ENCODE data around the genes SFT2D3 and WDR33.

DNA sequence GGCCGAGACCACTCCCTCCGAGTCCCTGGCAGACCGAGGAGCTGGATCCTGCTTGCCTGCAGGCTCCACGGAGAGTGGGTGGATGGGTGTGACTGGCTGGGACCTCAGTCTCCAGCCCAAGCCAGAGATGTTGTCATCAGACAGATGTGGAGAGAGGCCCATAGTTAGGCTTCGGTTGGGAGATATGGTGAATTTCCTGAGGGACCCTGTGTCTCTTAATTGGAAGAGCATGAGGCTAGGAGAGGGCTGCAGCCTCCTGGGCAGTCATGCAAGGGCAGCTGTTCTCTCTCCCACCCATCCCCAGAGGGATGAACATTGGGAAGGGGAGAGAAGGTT, 76.5 kb downstream of the TSN start:
- RRBS, result no CpG with 5 or more reads among the region's 5 CpGs

- RRBS, result 6% methylated on average over 6 of the region's 13 CpGs
These were observed 147.6 kb downstream of the TSN start for GRCh38 chr2:121903005-121903546.

- RRBS, result no CpG with 5 or more reads among the region's 1 CpG
These were observed 634.4 kb upstream of the CNTNAP5 start for GRCh38 chr2:123390651-123391087.

DNA sequence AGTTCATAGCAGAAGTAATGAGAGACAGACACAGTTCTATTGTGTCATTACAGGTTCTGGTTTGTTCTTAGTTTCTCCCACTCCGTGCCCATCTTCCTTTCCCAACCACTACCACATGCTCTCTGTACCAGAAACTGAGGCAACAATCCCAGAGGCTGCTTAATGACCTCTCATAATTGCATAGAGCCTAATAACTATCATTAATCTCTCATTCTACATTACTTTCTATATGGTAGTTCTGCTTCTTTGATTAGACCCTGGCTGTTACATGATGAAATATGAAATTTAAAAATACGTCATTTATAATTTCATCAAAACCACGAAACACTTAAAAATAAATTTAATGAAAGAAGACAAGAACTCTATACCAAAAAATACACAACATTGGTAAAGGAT, 60.6 kb upstream of the GYPC start:
- RRBS, result no CpG with 5 or more reads among the region's 3 CpGs

DNA sequence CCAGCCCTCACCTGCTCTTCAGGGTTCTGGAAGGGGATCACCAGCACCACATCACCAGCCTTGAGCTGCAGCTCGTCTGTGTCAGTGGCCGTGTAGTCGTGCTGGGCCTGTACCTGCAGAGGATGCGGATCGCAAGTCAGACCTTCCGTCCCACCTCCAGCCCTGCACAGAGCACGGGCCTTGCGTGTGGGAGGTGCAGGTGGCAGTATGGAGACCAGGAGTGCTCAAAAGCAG, 56.6 kb downstream of the BIN1 start:
- RRBS, result no CpG with 5 or more reads among the region's 8 CpGs

DNA sequence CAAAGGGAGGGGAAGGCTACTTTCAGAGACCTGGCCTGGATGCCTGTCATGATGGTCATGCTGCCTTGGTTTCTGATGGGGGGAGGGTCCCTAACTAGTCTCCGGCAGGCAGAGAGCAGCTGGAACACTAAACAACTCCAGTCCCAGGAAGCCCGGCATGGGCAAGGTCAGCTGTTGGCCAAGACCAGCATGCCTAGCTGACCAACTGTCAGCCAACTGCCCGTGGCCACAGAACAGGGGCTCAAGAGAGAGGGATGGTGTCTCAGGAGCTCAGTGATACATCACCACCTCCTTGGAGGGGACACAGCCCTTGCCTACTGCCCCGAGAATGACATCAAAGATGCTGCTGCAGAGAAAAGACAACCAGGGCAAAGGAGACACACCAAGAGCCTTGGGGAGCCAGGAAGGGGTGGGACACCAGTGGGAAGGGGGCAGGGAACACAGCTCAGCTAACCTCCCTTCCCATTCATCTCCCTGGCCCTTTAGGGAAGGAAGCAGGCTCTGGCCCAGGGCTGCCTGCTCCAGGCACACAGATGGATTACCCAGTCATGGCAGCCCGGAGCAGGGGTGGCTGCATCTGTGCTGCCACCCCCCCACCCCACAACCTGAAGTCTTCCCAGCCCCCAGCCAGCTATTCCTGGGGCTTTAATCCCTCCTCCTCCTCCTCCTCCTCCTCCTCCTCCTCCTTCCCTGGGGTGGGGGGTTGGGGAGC, 2.0 kb downstream of the BIN1 start:
- RRBS, result no CpG with 5 or more reads among the region's 5 CpGs

- RRBS, result no CpG with 5 or more reads among the region's 3 CpGs
These were observed 48.9 kb upstream of the BIN1 start for GRCh38 chr2:127155879-127156231.

DNA sequence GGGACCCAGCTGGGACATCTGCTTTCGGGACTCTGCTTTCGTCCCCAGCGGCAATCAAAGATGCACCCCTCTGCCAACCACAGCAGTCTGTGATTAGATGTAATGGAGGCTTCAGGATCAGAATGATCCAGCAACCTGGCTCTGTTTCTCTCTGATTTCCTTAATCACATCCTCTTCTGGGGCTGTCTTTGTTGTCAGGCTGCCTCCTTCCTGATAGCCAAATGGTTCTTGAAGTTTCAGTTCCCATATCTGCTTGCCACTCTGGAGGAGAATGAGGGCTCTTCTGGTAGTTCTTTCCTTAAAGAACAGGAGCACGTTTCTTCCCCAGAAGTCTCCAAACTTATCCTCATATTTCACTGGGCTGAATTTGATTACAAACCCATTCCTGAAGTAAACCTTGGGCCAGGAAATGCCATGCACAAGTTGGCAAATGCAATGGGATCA, 13.5 kb upstream of the PROC start:
- RRBS, result no CpG with 5 or more reads among the region's 4 CpGs

GRCh38 chr2:127463674-127464126, 45.5 kb downstream of the PROC start:
- RRBS, result no CpG with 5 or more reads among the region's 7 CpGs

- RRBS, result no CpG with 5 or more reads among the region's 1 CpG
These were observed 26.4 kb downstream of the MYO7B start for GRCh38 chr2:127561877-127562213.

DNA sequence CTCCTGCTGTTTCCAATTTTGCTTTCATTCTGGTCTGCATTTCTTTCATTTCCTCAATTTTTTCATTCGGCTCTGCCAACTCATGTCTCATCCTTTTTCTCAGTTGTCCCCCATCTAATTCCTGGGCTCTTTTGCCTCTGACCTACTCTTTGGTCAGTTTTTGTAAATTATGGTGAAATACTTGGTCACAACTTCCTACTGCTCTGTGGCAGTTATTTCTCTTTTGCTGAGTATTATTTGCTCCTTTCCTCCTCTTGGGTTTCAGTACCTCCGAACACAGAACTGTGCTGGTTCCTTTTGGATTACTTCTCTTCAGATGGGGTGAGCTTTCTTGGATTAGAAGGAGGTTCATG, 27.5 kb downstream of the MYO7B start:
- RRBS, result no CpG with 5 or more reads among the region's 2 CpGs

- RRBS, result no CpG with 5 or more reads among the region's 3 CpGs
These were observed 43.4 kb downstream of the MYO7B start for GRCh38 chr2:127578886-127579223.

DNA sequence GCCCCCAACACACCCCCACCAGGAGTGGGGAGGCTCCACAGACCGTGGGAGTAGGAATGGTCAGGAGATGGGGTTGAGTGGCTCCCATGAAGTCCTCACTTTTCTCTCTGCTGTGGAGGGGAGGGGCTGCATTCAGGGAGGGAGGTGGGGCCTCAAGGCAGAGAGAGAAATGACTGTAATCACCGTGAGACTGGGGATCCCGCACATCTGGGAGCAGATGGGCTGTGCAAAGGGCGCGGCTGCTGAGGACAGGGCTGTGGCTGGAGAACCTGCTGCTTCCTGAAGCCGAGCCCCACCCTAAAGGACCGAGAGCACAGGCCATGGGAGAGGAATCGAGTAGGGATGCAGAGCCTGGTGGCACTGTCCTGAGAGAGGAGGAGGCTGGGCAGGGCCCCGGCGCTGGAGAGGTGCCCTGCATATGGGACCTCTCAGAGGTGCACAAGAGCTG, 26.1 kb upstream of the GPR17 start:
- RRBS, result no CpG with 5 or more reads among the region's 10 CpGs

DNA sequence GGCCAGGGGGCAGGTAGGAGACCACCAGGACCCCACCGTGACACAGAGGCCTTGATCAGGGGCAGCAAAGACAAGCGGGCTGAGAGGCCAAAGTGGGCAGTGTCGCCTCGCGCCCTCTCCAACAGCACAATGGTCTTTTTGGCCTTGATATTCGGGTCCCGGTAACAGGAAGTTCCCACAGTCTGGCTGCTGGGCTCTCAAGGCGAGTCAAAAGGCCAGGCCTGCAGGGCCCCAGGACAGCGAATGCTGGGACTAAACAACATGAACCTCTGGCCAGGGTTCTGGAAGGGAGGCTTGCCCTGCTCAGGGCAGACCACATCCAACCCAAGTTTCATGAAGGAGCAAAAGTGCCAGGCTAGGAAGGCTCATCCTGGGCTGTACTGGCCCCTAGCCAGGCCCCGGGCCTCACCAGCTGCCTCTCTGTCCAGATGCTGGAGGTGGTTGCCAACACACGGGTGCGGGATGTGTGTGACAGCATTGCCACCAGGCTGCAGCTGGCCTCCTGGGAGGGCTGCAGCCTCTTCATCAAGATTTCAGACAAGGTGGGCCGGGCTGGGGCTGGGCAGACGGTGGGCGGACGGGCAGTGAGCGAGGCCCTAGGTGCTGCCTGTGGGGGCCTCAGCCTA, 12.1 kb upstream of the GPR17 start:
- RRBS, result no CpG with 5 or more reads among the region's 17 CpGs

DNA sequence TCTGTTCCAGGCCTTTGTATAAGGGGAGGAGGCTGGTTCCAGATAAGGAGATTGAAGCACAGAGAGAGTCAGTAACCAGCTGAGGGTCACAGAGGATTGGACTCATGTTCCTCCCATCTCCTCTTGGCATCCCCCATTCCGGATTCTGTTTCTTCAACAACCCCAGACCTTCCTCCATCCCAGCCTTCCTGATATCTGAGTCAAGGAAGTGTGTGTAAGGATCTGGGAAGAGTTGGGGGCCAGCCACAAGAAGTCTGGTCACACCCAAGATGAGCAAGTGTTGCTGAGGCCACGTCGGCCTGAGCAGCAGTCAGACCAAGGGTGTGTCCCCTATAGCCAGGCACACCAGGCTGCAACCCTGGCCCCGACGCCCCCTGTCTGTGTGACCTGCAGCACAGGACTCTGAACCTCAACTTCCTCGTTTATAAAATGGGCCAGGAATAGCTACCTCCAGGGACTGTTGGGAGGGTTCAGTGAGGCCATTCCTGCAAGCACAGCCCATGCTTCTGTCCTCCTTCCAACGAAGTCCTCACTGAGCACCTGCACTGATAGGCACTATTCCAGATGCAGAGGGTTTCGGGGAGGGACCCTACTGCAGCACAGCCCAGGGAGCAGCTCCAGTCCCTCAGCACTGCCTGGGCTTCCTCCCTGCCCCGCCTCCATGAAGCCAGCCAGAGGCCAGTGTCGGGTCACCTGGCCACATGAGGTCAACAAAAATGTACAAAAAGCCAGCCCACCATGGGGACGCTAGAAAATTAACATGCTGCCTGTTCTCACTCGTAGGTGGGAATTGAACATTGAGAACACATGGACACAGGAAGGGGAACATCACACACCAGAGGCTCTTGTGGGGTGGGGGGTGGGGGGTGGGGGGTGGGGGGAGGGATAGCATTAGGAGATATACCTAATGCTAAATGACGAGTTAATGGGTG, 13.3 kb downstream of the LIMS2 start:
- RRBS, result no CpG with 5 or more reads among the region's 13 CpGs

- RRBS, result under 1% methylated on average over 39 of the region's 115 CpGs
These were observed at the start of gene SFT2D3 for GRCh38 chr2:127701172-127702082. TSS of gene SFT2D3 (plus strand) at chr2:127701497.

- RRBS, result no CpG with 5 or more reads among the region's 5 CpGs
These were observed 32.4 kb downstream of the SFT2D3 start for GRCh38 chr2:127733606-127734117.

- RRBS, result no CpG with 5 or more reads among the region's 50 CpGs
These were observed at the start of gene WDR33 for GRCh38 chr2:127811088-127811879. TSS of gene WDR33 (minus strand) at chr2:127811171.

DNA sequence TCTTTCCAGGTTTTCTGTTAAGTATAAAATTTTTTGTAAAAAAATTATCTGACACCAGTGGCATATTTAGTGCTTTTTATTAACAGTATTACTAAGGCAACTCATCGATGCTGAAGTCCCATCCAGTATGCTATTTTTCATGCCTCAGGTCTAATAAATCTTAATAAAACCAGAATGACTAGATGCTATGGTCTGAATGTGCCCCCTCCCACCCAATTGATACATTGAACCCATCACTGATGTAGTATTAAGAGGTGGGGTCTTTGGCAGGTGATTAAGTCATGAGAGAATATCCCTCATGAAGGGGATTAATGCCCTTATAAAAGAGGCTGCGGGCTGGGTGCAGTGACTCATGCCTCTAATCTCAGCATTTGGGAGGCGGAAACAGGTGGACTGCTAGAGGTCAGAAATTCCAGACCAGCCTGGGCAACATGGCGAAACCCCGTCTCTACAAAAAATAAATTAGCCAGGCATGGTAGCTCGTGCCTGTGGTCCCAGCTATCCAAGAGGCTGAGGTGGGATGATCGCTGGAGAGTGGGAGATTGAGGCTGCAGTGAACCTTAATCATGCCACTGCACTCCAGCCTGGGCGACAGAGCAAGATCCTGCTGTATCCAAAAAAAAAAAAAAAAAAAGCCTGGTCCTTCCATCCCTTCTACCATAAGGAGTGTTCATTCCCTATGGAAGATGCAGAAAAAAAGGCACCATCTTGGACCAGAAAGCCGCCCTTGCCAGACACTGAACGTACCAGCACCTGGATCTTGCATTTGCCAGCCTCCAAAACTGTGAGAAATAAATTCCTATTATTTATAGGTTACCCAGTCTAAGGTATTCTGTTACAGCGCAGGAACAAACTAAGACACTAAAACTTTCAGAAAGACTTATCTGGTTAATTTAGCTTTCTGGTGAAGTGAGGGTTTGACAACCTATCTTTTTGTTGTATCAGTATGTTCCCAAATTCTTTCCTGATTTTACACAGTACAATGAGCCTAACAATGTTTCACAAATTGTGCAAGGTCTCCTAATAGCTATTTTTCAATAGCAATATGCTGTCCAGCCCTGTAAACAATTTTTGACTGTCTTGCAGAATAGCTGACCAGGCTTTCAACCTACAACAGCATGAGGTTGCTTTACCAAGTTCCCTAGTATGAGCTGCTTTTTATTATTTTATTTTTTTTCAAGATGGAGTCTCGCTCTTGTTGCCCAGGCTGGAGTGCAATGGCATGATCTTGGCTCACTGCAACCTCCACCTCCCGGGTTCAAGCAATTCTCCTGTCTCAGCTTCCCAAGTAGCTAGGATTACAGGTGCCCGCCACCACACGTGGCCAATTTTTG, 14.0 kb downstream of the POLR2D start:
- RRBS, result no CpG with 5 or more reads among the region's 15 CpGs

Data from BE2C (cell line).